ENCODE results near the gene PNN.

DNA sequence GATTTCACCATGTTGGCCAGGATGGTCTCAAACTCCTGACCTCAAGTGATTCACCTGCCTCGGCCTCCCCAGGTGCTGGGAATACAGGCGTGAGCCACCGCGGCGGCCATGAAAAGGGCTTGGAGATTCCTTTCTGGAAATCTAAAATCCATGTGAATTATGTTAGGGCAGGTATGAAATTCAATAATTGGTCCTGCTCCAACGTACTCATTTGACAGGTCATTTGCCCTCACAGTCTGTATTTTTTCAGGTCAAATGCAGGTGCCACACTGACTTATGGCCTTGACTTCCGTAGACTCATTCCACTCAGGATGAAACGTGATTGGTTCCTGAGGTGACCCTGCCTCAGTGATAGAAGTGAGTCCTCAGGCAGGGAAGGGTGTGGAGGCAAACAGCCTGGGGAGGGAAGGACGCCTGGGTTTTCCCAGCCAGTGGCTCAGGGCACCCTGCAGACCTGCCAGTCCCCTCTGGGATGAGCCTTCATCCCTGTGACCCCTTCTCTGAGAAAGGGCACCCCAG lies 48.6 kb downstream of the PSMA6 start:
- PRO-cap: bidirectional peak, plus-strand start at position 382 of the sequence, minus-strand start at position 248 of the sequence

GRCh38 chr14:35398924-35399757 lies 5.4 kb downstream of the NFKBIA start:
- PRO-cap: no peak

DNA sequence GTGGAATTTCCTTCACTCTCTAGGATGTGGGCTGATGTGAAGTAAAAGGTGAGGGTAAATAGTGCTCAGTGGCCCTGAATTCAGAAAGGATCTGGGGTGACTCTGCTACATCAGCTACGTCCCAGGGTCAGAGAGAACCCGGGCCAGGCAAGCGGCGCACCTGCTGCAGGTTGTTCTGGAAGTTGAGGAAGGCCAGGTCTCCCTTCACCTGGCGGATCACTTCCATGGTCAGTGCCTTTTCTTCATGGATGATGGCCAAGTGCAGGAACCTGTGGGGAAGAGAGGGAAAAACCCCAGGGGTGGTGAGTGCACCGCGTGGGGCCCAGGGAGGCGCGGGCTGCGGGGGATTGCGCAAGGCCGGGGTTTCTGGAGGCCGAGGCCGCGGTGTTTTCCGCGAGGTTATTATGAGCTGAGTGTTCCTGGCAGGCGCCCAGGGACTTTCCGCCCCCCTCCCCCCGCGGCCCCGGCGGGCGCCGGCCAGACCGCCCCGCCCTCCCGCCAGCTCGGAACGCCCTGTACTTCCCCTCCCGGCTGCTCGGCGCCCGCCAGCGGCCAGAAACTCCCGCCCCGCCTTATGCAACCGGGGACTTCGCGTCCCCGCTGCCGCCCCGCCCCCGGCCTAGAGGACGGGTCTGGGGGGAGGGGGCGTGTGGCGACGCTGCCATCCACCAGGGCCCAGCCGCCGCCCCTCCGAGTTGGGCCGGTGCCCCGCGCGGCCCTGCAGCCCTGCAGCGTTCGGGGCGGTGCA lies 845 bp downstream of the NFKBIA start:
- PRO-cap: bidirectional peak, plus-strand start at position 693 of the sequence, minus-strand start at position 510 of the sequence

- PRO-cap: no peak
These were observed 2.6 kb downstream of the RALGAPA1 start for GRCh38 chr14:35806447-35807015.

DNA sequence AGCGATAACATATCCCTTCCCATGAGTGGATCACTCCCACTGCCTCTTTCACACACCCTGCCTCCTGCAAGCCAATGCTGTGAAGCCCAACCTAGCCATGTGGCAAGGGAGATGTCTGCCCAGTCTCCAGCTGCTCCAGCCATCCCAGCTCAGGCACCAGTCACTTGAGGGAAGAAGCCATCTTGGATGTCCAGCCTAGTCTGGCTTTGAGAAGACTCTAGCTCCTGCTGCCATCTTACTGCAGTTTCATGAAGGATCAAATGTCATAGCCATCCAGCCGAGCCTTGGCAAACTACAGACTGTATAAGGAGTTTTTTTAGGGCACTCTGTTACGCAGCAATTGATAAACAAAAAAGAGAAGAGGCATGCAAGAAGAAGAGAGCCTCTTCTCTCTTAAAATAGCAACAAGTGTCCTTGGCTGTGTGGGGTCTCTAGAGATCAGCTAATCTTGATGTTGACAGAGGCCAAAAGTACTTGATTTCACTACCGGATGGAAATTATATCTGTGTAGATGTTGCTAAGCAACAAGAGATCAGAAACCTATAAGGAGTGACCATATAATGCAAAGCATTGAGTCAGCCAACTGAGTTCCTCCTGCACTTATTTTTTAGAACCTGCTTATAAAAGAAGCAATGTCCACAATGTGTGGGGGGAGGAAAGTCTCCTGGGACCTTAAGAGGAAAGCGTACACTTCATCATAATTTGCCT lies 241.5 kb downstream of the BRMS1L start:
- PRO-cap: no peak

GRCh38 chr14:36217469-36217880 lies 103.0 kb downstream of the MBIP start:
- PRO-cap: no peak

DNA sequence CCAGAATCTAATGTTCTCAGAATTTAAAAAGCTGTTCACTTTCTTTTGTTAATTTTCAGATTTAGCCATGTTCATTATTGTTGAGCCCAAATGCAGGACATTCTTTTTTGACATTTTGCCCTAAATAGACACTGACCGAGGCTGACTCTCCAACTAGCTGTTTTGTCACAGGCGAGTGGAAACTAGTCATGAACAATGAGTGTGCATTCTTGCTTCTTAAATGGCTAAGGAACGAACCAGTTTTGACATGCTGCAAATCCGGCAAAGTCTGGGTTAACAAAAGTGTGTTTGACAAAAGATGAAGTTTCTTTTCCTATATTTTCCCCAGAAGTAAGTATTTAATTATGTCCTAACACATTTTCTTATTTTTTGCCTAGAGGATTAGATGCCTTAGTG lies 40.6 kb downstream of the MBIP start:
- PRO-cap: no peak

DNA sequence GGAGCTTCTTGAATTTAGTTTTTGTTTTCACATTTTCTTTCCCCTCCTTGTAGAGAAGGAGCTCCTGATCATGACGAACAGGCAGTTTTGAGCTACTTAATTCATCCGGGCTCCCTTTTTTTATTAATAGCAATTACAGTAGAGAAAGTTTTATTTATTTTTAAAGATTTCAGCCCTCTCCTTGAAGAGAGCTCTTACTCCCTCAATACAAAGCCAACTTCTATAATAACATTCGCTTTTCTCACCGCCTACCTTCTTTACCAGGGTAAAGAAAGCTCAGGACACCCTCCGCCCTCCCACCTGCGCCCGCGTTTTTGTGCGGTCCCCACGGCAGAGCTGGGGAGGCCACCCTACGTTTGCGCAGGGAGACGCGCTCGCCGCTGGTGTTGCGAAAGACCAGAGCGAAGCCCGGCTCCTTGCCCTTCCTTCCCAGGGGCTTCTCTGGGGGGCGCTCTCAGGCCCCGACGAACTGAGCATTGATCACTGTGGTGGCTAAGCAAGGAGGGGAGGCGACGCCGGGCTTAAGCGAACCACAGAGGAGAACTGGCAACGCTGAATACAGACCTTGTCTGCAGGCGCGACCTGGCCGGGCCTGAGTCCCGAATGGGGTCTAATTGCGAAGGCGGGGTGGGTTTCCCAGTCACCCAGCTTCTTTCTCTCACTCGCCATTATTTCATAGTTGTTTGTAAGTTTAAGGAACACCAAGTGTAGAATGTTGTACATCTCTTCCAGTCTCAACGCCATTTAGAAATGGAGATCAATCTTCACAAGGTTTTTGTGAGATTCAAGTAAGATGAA lies 1.5 kb upstream of the NKX2-1 start:
- PRO-cap: no peak

DNA sequence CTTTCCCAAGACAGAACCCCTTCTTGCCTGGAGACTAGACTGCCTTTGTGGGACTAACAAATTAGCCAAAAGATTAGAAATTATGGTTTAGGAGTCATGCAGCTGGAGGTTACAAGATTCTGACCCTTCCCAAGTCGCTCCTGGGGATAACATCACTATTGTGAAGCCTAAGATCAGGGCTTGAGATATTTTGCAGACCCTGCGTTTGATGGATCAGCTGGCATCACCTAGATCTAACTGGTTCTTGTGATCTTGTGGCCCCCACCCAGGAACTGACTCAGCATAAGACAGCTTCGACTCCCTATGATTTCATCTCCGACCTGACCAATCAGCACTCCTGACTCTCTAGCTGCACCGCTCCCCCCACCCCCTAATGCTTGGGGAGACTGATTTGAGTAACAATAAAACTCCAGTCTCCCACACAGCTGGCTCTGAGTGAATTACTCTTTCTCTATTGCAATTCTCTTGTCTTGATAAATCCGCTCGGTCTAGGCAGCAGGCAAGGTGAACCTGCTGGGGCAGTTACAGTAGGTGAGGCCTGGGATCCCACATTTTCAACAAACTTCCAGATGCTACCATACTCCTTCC lies 4.8 kb downstream of the SLC25A21 start:
- PRO-cap: no peak

GRCh38 chr14:37246991-37247460 lies 49.3 kb downstream of the MIPOL1 start:
- PRO-cap: no peak

- PRO-cap: no peak
These were observed 1.4 kb downstream of the TTC6 start for GRCh38 chr14:37596827-37597194.

DNA sequence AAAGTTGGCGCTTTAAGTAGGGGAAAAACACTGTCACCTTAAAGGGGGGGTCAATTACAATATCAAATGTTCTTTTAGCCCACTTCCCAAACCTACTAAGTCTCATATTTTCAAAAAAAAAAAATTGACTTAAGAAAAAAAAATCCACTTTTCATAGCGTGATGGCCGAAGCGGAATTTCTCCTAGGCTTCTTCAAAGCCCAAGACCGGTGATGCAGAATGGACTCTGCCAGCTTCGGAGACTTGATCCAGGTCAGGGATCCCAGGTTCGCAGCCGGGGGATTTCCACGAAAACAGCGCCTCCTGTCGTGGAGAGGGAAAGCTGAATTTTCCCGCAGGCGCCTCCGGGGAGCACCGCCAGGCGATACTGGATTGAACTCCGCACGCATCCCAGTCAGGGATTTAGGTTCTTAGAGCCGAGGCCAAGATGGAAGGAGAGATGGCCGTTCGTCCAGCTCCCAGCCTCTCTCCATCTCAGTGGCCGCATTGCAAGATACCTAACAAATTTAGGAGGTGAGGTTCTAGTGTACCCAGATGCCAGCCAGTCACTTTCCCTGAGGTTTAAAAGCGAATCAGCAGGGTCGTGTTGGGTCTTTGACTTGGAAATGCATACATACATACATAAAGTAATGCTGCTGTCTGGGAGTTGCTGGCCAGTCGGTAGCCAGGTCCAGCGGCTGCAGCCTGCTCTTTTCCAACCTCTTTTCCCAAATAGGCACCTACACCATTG lies 2.2 kb downstream of the TTC6 start:
- PRO-cap: no peak

- PRO-cap: no peak
These were observed 6.5 kb downstream of the TTC6 start for GRCh38 chr14:37601922-37602294.

- PRO-cap: no peak
These were observed 149.9 kb upstream of the CLEC14A start for GRCh38 chr14:38405700-38406351.

GRCh38 chr14:39175152-39176264 lies at the start of gene PNN:
TSS of gene PNN (plus strand) at chr14:39175254.
- PRO-cap: bidirectional peak, plus-strand start at chr14:39175230, minus-strand start at chr14:39175011; unidirectional peak, minus-strand start at chr14:39176146

DNA sequence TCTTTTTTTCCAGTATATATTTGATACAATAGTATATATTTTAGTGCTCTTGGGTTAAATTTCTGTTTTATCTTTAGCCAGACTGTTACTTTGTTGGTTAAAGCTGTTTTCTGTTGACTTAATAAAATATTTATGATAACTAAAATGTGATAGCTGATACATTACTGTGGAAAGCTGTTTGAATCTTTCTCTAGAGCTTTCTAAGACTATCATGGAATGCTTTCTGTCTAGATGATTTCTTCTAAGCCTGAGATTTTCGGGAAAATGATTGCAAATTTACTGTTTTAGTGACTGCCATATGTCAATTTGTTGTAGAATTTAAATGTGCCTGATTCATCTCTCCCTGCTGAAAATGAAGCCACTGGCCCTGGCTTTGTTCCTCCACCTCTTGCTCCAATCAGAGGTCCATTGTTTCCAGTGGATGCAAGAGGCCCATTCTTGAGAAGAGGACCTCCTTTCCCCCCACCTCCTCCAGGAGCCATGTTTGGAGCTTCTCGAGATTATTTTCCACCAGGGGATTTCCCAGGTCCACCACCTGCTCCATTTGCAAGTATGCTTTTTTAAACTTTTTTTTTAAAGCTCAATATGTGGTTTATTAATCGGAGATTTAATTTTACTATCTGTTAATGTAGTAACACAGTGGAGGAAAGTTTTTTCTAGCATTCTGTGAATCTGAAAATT lies 83.7 kb downstream of the FBXO33 start:
- PRO-cap: no peak

GRCh38 chr14:39416091-39416801 lies 16.0 kb downstream of the FBXO33 start:
- PRO-cap: no peak

DNA sequence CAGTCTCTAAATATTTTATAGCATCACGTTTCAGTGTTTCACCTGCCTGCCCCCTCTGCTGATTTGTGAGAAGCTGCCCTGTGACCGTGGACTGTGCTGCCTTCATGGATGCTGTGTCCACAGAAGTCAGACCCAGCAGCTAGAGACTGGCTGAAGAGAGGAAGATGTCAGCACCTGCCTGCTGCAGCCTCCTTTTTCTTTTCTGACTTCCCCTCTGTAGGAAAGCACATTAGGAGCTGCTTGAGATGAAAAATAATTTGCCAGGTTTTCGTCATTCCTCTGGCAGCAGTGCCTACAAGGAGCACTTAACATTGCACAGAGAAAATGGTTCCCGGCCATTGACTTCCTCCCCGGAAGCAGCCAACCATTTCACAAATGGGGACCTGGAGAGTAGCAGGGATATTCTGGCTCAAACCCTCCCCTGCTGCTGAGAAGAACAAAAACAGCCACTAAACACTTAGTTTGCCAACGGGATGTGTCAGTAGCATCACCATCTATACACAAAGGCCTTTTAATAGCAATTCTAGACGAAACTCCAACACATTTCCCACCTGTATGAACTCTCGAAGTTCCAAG lies 184.6 kb upstream of the C14orf28 start:
- PRO-cap: no peak

DNA sequence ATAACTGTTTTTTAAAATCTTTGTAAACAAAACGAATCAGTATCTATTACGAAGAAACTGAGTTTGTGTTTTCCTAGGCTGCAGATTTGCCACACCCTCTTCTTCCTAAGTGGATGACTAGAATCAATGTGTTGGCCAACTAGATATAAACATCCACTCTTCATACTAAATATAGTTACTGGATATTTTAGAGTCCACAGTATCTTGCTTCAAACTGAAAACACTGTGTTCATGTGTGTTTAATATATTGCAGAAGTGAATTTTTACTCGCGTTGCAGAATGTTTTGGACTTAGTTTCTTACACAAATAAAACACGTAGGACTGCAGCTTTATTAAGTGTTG lies 1.5 kb downstream of the C14orf28 start:
- PRO-cap: no peak

DNA sequence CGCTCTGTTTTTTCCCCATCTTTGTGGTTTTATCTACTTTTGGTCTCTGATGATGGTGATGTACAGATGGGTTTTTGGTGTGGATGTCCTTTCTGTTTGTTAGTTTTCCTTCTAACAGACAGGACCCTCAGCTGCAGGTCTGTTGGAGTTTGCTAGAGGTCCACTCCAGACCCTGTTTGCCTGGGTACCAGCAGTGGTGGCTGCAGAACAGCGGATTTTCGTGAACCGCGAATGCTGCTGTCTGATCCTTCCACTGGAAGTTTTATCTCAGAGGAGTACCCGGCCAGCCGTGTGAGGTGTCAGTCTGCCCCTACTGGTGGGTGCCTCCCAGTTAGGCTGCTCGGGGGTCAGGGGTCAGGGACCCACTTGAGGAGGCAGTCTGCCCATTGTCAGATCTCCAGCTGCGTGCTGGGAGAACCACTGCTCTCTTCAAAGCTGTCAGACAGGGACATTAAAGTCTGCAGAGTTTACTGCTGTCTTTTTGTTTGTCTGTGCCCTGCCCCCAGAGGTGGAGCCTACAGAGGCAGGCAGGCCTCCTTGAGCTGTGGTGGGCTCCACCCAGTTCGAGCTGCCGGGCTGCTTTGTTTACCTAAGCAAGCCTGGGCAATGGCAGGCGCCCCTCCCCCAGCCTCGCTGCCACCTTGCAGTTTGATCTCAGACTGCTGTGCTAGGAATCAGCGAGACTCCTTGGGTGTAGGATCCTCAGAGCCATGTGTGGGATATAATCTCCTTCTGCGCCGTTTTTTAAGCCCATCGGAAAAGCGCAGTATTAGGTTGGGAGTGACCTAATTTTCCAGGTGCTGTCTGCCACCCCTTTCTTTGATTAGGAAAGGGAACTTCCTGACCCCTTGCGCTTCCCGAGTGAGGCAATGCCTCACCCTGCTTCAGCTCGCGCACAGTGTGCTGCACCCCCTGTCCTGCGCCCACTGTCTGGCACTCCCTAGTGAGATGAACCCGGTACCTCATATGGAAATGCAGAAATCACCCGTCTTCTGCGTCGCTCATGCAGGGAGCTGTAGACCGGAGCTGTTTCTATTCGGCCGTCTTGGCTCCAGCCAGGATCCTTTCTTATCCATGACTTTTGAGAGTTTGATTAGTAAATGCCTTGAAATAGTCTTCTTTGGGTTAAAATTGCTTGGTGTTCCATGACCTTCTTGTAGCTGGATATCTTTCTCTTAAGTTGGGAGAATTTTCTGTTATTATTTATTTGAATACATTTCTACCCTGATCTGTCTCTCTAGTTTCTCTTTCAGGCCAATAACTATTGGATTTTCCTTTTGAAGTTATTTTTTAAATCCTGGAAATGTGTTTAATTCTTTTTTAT lies 298.3 kb upstream of the MIS18BP1 start:
- PRO-cap: no peak